Amniotic epithelial cell (primary cell): Measurements from ENCODE around the genes AHNAK and STX5.

DNA sequence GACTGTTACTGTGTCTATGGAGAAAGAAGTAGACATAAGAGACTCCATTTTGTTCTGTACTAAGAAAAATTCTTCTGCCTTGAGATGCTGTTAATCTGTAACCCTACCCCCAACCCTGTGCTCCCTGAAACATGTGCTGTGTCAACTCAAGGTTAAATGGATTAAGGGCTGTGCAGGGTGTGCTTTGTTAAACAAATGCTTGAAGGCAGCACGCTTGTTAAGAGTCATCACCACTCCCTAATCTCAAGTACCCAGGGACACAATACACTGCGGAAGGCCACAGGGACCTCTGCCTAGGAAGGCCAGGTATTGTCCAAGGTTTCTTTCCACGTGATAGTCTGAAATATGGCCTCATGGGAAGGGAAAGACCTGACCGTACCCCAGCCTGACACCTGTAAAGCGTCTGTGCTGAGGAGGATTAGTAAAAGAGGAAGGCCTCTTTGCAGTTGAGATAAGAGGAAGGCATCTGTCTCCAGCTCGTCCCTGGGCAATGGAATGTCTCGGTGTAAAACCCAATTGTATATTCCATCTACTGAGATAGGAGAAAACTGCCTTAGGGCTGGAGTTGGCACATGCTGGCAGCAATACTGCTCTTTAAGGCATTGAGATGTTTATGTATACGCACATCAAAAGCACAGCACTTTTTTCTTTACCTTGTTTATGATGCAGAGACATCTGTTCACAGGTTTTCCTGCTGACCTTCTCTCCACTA lies 10.5 kb upstream of the ASRGL1 start:
- RRBS, result no CpG with 5 or more reads among the region's 8 CpGs

GRCh38 chr11:62397612-62397814 lies 21.3 kb upstream of the SCGB1A1 start:
- RRBS, result no CpG with 5 or more reads among the region's 3 CpGs

- RRBS, result no CpG with 5 or more reads among the region's 8 CpGs
These were observed 32.5 kb downstream of the AHNAK start for GRCh38 chr11:62514009-62514546.

- RRBS, result no CpG with 5 or more reads among the region's 9 CpGs
These were observed 7.4 kb downstream of the AHNAK start for GRCh38 chr11:62539071-62539675.

DNA sequence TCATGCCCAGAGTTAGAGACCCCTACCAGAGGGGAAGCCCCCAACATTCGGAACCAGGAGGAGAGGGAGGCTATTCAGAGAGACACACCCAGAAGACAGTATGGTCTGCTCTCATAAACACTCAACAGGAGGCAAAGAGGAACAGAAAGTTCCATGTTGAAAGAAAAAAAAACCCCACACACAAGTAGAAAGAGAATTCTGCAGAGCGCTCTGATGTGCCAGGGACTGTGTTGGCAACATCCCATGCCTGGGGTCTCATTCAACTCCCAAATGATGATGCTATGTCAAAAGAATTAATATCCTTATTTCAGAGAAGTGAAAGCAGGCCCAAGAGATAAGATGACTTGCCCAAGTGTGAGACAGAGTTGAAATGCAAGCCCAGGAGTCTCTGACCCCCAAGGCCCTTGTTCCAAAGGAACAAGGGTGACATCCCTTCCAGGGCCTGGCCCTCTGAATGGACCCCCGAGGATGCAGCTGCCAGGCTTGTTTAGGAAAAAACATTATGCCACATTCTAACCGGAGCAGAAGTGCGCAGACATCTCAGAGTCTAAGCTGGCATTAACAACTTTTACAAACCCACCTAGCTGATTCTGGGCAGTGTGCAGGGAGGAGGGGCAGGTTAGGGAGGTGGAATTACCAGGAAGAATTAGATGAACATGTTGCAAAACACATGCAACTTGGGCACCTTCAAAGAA lies 5.0 kb downstream of the AHNAK start:
- RRBS, result no CpG with 5 or more reads among the region's 5 CpGs

GRCh38 chr11:62546639-62547004 lies at the start of gene AHNAK:
Gene AHNAK, minus strand, starts transcription at chr11:62546806.
- RRBS, result 1% methylated on average over 27 of the region's 41 CpGs

GRCh38 chr11:62555899-62556140 lies 9.2 kb upstream of the AHNAK start:
- RRBS, result no CpG with 5 or more reads among the region's 1 CpG

GRCh38 chr11:62557427-62557832 lies 10.8 kb upstream of the AHNAK start:
- RRBS, result no CpG with 5 or more reads among the region's 3 CpGs

GRCh38 chr11:62600537-62600890 lies 1.2 kb downstream of the MTA2 start:
- RRBS, result no CpG with 5 or more reads among the region's 7 CpGs

GRCh38 chr11:62604603-62605419 lies 3.1 kb upstream of the MTA2 start:
- RRBS, result no CpG with 5 or more reads among the region's 13 CpGs

GRCh38 chr11:62611629-62612063 lies 929 bp downstream of the EML3 start:
- RRBS, result no CpG with 5 or more reads among the region's 19 CpGs

DNA sequence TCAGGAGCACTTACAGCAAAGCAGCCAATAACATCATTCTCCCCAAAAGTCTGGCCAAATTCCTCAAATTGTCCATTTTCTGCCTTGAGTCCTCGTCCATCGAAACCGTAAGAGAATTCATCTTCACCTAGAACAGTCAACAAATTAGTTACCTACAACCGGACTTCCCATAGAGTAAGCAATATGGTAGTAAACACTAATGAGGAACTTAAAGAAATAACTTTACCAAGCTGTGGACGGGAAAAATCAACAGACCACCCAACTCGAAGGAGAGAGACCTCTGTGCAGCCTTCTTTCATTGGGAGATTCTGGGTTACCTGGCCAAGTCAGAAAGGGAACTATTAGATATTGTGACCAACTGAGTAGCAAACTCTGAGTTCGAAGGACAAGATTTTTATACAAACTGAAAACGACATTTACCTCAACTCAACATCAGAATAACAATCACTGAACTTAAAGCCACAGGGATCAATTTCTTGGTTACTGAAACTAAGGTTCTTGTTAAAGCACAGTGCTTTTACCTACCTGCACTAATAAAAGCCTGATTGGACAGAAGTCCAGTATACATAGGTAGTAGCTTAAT lies 4.6 kb downstream of the HNRNPUL2 start:
- RRBS, result no CpG with 5 or more reads among the region's 8 CpGs

GRCh38 chr11:62770552-62771093 lies 573 bp upstream of the TAF6L start:
- RRBS, result 0% methylated on average over 2 of the region's 19 CpGs

DNA sequence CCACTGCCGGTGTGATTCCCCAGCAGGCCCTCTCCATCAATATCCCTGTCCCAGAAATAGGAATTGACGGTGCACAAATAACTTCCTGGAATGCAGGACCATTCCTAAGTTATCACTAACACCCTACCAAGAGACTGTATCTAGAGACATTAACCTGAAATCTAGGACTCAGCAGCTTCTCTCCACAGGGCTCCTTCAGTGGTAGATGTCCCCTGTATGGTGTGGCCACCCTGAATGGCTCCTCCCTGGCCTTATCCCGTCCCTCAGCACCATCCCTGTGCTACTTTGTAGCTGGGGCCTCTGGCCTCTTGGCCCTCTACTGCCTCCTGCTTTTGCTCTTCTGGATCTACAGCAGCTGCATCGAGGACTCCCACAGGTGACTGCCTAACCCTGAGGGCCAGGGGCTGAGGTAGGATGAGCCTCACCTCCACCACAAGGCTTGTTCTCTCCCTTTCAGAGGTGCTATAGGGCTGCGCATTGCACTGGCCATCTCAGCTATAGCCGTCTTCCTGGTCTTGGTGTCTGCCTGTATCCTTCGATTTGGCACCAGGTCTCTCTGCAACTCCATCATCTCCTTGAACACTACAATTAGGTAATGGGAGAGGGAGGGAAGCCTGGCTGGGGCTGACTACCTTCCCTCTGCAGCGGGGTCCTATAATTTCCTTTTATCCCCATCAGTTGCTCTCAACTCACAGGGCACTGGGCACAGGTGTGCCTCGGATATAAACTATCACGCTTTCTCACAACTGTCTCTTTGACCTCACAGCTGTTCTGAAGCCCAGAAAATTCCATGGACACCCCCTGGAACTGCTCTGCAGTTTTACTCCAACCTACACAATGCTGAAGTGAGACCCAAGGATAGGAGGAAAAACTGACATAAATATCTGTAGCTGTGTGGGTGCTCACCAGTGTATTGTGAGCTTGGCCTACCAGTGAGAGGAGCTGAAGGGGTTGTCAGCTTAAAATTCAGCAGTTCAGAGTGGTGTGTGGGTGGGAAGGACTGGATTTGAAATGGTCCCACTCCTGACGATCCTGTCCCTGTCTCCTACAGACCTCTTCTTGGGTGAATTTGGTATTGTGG lies 2.0 kb downstream of the TMEM179B start:
- RRBS, result no CpG with 5 or more reads among the region's 11 CpGs

DNA sequence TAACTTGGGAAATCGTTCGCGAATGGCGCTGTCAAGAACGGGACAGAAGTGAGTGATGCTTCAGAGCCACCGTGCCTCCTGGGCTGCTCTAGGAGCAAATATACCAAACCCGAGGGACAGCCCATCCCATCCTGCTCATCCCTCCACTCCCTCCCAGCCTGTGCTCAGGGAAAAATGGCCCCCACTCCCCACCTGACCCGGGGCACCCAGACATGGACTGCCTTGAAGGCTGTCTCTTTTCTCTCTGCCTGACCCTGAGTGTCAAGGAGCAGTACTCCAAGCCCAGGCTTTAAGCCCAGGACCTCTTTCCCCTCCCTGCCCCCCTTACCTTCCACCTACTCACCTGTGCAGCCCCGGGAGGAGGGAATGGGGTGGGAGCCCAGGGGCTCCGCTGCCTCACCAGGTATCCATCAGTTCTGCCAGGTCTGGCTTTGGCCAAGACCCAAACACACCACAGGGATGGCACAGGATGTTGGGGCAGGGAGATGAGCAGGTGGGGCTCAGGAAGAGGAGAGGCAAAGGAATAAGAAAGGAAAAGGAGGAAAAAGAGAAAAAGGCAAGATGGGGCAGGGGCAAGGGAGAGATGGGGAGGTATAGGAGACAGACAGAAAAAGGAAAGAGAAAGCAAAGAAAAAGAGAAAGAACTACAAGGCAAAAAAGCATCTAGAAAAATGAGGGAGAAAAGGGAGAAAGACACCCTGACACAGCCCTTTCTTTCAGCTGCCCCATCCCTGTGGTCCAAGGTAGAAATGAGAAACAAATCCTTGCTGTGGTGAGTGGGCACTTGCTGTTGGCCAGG lies 6.5 kb downstream of the NXF1 start:
- RRBS, result no CpG with 5 or more reads among the region's 10 CpGs

- RRBS, result 2% methylated on average over 9 of the region's 64 CpGs
These were observed 762 bp downstream of the STX5 start for GRCh38 chr11:62830639-62831938.

DNA sequence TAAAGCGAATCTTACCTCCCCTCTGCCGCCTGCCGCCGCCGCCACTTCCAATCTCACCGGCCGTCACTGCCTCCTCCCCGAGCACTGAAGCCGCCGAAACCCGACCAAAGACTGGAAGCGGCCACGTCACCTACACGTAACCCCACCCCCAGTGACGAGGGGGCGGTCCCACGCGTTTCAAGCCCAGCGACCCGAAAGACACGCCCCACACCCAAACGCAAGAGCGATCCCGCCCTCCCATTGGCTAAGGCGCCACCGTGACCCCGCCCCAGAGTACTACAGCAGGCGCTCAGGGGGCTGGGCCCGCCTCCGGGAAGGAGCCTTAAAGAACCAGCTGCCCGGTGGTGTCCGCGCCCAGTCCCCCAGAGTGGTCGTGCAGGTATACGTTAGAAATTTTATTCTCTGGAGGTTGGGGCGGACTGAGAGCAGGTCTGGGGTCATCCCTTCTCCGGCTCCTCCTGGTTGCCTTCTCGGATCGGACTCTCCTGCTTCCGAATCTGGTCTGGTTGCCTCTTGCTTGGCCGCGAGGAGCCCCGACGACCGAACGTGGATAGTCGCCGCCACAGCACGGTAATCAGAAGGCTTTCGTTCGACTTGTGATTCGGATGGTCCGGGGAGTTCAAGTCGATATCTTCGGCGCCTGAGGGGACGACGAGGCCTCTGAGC lies at the start of gene STX5:
TSS of gene STX5 (minus strand) at position 113 of the 666 bp plus-strand sequence.
- RRBS, result no CpG with 5 or more reads among the region's 58 CpGs

DNA sequence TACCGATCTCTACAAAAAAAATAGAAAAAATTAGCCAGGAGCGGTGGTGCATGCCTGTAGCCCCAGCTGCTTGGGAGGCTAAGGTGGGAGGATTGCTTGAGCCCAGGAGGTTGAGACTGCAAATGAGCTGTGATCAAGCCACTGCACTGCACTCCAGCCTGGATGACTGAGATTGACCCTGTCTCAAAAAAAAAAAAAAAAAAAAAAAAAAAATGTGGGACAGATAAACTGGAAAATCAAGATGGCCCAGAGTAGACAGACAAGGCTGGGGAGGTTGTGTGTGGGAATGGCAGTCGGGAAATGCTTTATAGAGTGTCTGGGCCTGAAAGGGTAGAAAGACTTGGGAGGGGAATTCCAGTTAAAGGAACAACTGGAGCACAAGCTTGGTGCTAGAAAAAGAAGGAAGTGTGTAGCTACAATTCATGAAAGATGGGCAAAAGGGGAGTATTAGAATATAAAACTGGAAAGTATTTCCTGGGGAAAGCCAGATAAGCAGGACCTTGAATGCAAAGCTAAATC lies 18.2 kb upstream of the WDR74 start:
- RRBS, result no CpG with 5 or more reads among the region's 3 CpGs

DNA sequence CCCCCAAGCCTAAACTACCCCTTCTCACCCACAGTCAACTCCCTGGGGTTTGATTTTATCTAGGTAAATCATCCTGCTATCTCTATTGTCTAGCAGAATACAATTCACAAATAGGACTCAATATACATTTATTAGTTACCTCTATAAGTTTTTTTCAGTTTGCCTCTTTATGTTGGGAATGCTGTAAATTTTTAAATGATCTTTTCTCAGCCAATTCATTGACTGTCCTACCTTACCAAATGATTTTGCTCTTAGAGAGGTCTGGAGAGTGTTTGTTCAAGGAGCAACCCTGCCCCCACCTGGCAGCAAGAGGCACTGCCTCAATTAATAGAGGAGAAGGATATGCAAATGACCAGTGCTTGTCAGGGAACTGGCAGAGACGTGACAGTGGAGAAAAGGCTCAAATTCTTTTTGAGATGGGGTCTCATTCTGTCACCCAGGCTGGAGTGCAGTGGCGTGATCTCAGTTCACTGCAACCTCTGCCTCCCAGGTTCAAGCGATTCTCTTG lies 18.1 kb upstream of the SLC3A2 start:
- RRBS, result no CpG with 5 or more reads among the region's 3 CpGs